Suprapubic skin (tissue), 4 donors: ENCODE data around the genes UHRF1, LONP1 and PSPN.

- PRO-cap, result no peak
- RAMPAGE, long total RNA, 4 experiments, result no peak in any of the 4 experiments
Observed at GRCh38 chr19:4890956-4891467, 11.7 kb downstream of the ARRDC5 start.

GRCh38 chr19:4902453-4902769 is 285 bp downstream of the ARRDC5 start:
- PRO-cap, result no peak
- RAMPAGE, long total RNA, 4 experiments, result no peak in any of the 4 experiments

- PRO-cap, result unidirectional peak, plus-strand start at chr19:4909501
- RAMPAGE, long total RNA, 4 experiments, result start-site peak on the plus strand in 1 of 4 experiments, at chr19:4909490-4909501 at its widest, 8 reads per replicate
Observed at GRCh38 chr19:4908369-4909646, at the start of gene UHRF1. Gene UHRF1 (plus strand): TSS chr19:4909501.

- PRO-cap, result no peak
- RAMPAGE, long total RNA, 4 experiments, result no peak in any of the 4 experiments
Observed at GRCh38 chr19:4983699-4984275, 14.9 kb downstream of the KDM4B start.

DNA sequence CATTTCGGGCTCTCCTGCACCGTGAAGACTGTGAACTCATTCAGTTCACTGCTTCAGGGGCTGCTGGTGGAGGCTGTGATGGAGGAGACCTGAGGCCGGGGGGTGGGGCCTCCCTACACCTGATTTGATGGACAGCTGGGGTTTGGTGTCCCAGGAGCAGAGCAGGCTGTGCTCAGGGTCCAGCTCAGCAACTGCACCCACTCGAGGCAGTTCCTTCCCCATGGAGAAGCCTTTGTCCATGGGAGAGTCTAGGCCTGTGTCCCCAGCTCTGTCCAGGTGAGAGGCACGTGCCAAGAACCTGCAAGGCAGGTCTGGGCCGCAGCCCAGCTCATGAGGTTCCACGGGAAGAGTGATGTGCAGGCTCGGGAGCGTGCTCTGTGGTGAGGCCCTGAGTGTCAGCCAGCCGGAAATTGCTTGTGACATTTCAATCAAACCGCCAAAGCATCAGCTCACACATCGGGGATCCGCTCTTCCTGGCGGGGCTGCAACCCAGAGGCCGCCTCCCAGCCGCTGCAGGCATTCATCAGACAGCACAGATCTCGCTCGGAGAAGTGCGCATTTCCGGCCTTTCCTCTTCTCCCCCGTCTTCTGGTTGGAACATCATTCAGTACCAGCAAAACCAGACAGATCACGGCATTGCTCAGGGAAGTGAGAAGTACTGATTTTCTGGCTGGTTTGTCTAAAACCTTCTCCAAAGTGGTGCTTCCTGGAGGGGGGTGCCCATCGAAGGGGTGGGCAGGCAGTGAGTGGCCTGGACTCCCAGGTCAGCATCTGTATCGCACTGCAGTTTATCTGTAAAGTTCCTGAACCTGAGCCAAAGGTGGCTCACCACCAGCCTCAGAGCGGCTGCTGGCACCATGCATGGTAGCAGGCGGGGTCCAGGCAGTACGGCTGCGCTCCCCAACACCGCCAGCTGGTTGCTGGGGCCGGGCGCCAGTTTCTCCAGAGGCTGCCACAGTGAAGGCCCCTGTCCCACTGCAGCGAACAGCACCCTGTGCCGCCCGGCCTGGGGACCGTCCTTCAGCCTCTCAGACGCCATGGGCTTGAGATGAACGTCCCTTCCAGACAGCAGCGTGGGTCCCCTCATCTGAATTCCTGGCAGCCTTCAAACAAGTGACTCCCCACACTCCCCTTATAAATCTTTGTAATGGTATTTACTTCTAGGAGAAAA is 109.4 kb downstream of the KDM4B start:
- PRO-cap, result no peak
- RAMPAGE, long total RNA, 4 experiments, result no peak in any of the 4 experiments

DNA sequence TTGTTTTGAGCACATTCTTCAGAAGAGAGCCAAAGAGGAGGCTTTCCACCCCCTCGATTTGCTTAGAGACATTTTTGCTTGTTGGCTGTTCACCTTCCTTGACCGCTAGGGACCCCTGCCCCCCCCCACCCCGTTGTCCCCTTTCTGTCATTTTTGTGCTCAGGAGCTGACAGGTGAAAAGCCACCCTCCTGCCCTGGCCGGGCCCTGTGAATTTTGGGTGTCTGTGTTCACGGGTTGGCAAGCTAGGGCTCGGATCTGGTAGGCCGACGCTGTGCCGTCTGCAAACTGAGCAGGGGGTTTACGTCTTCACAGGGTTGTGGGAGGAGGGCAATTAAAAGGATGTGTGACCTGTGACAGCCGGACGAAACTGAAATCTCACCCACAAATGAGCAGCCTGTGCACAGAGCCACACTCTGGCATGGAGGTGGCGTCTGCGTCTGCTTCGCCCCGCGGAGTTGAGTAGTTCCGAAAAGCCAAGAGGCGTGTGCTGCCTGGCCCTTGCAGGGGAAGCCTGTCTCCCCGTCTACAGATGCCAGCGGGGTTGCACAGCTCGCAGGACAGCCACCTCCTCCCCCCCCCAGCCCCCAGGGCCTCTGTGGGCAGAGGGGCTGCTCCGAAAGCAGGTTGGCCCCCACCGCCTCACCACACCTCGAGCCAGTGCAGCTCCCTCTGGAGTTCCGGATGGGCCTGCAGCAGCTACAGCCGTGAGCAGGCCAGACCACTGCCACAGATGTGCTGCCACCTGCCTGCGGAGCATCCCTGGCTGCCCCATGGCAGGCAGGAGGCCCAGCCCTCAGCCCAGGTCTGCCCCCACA is 117.4 kb downstream of the KDM4B start:
- PRO-cap, result no peak
- RAMPAGE, long total RNA, 4 experiments, result no peak in any of the 4 experiments

GRCh38 chr19:5091920-5092425 is 123.1 kb downstream of the KDM4B start:
- PRO-cap, result no peak
- RAMPAGE, long total RNA, 4 experiments, result no peak in any of the 4 experiments

GRCh38 chr19:5156555-5157055 is 184.0 kb downstream of the PTPRS start:
- PRO-cap, result no peak
- RAMPAGE, long total RNA, 4 experiments, result no peak in any of the 4 experiments

GRCh38 chr19:5613376-5613953 is 9.1 kb downstream of the SAFB2 start:
- PRO-cap, result no peak
- RAMPAGE, long total RNA, 4 experiments, result no peak in any of the 4 experiments

GRCh38 chr19:5679278-5679731 is 1.0 kb downstream of the MICOS13 start:
- PRO-cap, result no peak
- RAMPAGE, long total RNA, 4 experiments, result no peak in any of the 4 experiments

GRCh38 chr19:5690398-5691194 is 501 bp downstream of the RPL36 start:
- PRO-cap, result unidirectional peak, plus-strand start at chr19:5691120
- RAMPAGE, long total RNA, 4 experiments, result start-site peak on the plus strand in 1 of 4 experiments, at chr19:5690509-5690598 at its widest, 567 reads per replicate

DNA sequence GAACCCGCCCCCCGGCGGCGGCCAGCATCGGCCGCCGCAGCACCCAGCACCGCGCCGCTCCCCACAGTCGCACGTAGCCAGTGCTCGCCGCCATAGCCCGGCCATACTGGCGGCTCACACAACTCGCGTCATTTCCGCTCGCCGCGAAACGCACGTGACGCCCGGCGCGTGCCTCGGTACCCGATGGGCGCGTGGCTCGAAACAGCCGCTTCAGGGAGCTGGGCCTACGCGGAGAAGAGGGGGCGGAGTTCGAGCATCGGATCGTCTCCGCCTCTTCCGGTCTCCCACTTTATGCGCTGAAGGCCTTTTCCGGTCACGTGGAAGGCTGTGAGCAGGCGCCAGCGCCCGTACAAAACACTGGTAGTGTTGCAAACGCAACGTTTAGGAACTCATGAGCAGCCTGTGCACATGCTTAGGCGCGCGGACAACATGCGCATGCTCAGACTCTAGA is at the start of gene LONP1:
TSS of gene LONP1 (minus strand) at position 108 of the 451 bp plus-strand sequence.
- PRO-cap, result bidirectional peak, plus-strand start at position 299 of the sequence, minus-strand start at position 105 of the sequence
- RAMPAGE, long total RNA, 4 experiments, result start-site peak on the minus strand in 1 of 4 experiments, centred at position 108 of the sequence, 39 reads per replicate

- PRO-cap, result no peak
- RAMPAGE, long total RNA, 4 experiments, result no peak in any of the 4 experiments
Observed at GRCh38 chr19:5961481-5961834, 16.5 kb downstream of the RANBP3 start.

- PRO-cap, result no peak
- RAMPAGE, long total RNA, 4 experiments, result no peak in any of the 4 experiments
Observed at GRCh38 chr19:5968375-5969441, 9.2 kb downstream of the RANBP3 start.

DNA sequence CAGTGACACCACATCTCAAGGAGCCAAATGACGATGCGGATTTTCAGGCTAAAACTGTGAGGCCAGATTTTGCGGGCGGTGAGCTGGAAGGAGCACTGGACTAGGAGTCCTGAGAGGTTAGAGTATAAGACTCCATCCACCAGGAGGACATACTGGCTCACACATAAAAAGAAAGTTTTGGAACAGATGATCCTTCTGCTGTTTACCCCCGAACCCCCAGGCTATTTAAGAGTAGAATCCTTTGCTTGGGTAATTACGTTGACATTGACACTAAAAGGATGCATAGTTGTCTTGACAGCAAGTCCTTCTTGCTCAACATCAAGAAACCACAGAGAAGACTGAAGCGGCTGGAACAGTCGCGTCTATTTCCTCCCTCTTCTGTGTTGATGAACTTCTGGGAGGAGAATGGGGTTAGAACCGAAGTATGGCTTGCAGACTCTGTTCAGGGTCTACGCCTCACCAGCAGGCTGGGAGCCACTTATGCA is 42.2 kb upstream of the RANBP3 start:
- PRO-cap, result no peak
- RAMPAGE, long total RNA, 4 experiments, result no peak in any of the 4 experiments

DNA sequence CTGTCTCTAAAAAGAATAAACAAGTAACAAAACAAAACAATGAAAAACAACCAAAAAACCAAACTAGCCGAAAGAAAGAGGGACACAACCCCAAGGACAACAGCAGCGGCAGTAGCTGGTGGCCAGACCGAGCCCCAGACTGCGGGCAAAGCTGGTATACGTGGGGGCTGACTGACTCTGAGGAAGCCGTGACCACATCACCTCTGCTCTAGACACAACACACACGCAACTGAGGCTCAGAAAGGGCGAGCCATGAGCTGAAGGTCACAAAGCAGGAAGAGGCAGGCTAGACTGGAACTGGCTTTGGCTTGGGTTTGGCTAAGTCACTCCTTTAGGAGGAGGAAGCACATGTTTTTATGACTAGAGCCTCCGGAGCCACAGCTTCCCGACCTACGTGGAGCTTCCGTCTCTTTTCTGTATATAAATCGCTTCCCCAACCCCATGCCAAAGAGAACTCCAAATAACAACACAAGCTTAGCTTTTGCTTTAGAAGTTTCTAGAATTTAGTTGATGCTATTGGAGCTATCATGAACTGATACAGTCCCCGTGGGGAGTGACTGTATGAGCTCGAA is 48.1 kb downstream of the RFX2 start:
- PRO-cap, result bidirectional peak, plus-strand start at position 447 of the sequence, minus-strand start at position 231 of the sequence
- RAMPAGE, long total RNA, 4 experiments, result no peak in any of the 4 experiments

GRCh38 chr19:6216164-6216880 is 63.5 kb downstream of the MLLT1 start:
- PRO-cap, result no peak
- RAMPAGE, long total RNA, 4 experiments, result no peak in any of the 4 experiments

- PRO-cap, result no peak
- RAMPAGE, long total RNA, 4 experiments, result no peak in any of the 4 experiments
Observed at GRCh38 chr19:6238415-6239159, 41.2 kb downstream of the MLLT1 start.

GRCh38 chr19:6373404-6373774 is 795 bp downstream of the ALKBH7 start:
- PRO-cap, result no peak
- RAMPAGE, long total RNA, 4 experiments, result no peak in any of the 4 experiments

DNA sequence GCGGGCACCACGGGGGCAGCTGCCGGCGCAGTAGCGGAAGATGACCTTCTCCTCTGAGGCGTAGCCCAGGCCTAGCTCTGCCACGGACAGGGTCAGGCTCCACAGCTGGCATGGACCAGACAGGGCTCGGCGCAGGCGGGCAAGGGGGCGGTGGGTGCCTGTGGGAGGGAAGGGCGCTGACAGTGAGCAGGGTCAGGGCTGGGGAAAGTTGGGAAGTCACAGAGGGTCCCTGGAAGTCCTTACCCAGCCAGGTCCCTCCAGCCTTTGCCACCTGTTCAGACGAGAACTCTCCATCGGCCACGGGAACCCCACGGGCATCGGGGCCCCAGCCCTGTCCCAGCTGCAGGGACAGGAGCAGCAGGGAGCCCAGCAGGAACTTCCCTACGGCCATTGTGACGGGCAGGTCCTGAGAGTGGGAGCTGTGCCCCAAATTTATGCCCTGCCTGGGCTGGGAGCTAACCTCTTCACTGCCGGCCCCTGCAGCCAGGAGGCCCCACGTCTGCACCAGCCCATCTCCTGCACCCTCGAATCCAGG is at the start of gene PSPN:
TSS of gene PSPN (minus strand) at position 475 of the 535 bp plus-strand sequence.
- PRO-cap, result no peak
- RAMPAGE, long total RNA, 4 experiments, result no peak in any of the 4 experiments